Skeletal muscle tissue (tissue), 7 donors: ENCODE results near the gene KRTAP10-5.

- PRO-cap, 3 experiments = no peak in any of the 3 experiments
- RAMPAGE, long total RNA = no peak
- RRBS, 2 experiments = 76 to 78% methylated on average over 5 to 8 of the region's 10 CpGs
Measured at GRCh38 chr21:44330225-44330411, 9.1 kb downstream of the CFAP410 start.

DNA sequence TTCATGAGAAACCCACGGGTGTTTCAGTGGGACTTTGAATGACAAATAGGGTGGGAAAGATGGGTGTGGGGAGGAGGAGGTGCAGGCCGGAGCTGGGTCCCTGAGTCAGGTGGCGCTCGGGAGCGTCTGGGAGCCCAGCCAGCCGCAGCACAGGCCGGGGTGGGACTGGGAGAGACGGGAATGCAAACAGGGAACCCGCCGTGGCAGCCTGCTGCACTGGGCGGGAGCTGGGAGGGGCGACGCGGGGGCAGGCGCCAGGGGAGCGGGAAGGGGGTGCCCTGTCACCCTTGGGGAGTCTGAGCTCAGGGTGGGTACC is 16.9 kb upstream of the LRRC3 start:
- PRO-cap, 3 experiments = no peak in any of the 3 experiments
- RAMPAGE, long total RNA = no peak
- RRBS, 2 experiments = 11 to 12% methylated on average over 6 of the region's 16 CpGs

GRCh38 chr21:44484824-44485986 is 29.9 kb downstream of the LRRC3 start:
- PRO-cap, 3 experiments = no peak in any of the 3 experiments
- RAMPAGE, long total RNA = no peak
- RRBS, 2 experiments = 49 to 62% methylated on average over 5 of the region's 63 CpGs

GRCh38 chr21:44517128-44517789 is 22.7 kb downstream of the KRTAP10-1 start:
- PRO-cap, 3 experiments = no peak in any of the 3 experiments
- RAMPAGE, long total RNA = no peak
- RRBS, 2 experiments = no CpG with 5 or more reads among the region's 9 CpGs

DNA sequence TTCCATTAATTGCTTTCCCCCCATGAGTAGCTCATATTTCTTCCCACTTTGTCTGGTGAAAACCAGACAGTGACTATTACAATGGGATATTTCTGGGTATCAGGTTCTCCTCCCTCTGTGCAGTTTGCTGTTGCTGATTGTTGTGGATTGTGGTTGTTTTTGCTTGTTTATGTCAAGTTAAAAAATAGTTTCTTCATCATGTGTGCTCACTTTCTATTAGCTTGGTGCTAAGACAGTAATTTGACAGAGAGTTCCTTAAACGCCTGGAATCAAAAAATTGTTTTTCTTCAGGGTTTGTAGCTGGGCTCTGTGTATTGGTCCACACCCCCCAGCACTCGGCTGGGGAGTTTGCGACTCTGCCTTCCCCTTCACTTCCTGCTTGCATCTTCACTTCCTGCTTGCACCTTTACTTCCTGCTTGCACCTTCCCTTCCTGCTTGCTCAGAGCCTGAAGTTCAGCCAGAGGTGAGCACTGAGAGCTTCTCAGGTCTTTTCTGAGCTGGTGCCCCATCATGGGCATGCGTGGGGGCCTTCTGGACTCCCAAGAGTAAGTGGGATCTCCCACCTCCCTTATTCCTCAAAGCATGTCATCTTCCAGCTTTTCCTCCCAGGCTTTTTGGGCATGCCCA is 3.8 kb downstream of the KRTAP10-2 start:
- PRO-cap, 3 experiments = no peak in any of the 3 experiments
- RAMPAGE, long total RNA = no peak
- RRBS, 2 experiments = no CpG with 5 or more reads among the region's 4 CpGs

DNA sequence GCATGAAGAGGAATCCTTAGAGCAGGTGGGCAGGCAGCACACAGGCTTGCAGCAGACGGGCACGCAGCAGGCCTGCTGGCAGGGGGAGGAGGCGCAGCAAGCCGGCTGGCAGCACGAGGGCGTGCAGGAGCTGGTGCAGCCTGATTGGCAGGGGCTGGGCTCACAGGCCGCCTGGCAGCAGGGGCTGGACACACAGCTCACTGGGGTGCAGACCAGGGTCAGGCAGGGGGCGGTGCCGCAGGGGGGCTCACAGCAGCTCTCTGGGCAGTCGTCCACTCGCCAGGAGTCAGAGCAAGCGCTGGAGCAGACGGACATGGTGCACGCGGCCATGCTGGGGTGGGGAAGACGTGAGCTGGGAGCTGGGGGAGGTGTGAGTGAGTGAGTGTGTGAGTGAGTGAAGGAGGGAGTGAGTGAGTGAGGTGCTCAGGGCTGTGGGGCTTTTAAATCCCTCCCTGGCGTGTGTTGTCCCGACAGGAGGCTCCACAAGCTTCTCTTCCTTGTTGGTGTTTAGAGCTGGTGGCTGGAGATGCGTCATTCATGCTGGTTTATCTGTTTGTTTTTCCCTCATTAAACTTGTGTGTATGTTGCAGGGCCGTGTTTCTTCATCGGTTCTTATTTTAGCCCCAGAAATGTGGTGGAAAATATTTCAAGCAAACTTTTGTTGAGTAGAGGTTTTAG is at the start of gene KRTAP10-5:
Gene KRTAP10-5 (minus strand): TSS at position 356 of the 678 bp plus-strand sequence.
- PRO-cap, 3 experiments = no peak in any of the 3 experiments
- RAMPAGE, long total RNA = no peak
- RRBS, 2 experiments = no CpG with 5 or more reads among the region's 21 CpGs

DNA sequence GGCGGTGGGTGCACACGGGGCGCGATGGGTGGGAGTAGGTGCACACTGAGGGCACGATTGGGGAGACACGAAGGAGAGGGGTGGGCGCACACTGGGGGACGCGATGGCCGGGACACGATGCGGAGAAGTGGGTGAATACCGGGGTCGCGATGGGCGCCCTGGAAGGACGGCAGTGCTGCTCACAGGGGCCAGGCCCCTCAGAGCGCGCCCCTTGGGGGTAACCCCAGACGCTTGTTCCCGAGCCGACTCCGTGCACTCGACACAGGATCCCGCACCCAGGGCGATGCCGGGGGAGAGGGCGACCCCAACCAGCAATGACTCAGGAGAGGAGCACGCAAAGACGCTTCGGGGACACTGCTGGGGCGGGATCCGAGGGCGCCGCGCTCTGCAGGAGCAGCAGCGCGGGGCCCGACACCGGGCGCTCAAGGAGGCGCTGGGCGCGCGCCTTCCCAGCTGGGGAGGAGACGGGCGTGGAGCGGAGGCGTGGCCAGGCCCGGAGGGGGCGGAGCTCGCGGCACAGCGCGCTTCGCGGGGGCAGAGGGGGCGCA is 546 bp downstream of the SUMO3 start:
- PRO-cap, 3 experiments = peak in 1 of 3 experiments; most common minus-strand start position 387 of the sequence (in 1)
- RAMPAGE, long total RNA = no peak
- RRBS, 2 experiments = 9 to 13% methylated on average over 19 to 23 of the region's 58 CpGs

- PRO-cap, 3 experiments = peak in 1 of 3 experiments; most common plus-strand start chr21:44855789 (in 1); most common minus-strand start chr21:44855858 (in 1)
- RAMPAGE, long total RNA = no peak
- RRBS, 2 experiments = no CpG with 5 or more reads among the region's 40 CpGs
Measured at GRCh38 chr21:44855512-44856859, 17.5 kb downstream of the PTTG1IP start.

DNA sequence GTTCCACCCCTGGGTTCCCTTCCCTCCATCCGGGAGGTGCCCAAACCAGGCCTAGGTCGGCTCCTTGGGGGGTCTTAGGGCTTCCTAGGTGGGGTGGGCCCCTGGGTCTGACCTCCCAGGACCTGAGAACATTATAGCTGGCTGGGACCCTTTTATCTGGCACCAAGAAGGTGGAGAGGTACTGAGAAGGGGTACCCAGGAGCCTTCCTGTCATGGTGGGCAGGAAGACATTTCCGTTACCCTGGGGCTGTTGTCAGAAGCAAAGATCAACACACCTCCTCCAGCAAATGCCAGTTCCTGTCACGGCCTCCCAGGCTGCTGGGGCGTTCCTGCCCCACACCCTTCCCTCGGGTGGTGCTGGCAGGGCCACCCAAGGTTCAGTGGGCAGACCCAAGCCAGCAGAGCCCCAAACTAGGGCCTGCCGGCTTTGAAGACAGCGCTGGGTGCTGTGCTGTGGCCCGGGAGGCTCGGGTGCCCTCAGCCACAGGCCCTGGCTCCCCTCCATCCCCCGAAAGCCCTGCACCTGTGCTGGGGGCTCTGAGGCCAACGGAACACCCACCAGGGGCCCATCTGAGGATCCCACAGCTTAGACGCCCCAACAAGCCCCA is 8.8 kb downstream of the ITGB2 start:
- PRO-cap, 3 experiments = no peak in any of the 3 experiments
- RAMPAGE, long total RNA = no peak
- RRBS, 2 experiments = 36 to 45% methylated on average over 1 of the region's 13 CpGs

- PRO-cap, 3 experiments = no peak in any of the 3 experiments
- RAMPAGE, long total RNA = no peak
- RRBS, 2 experiments = 5 to 15% methylated on average over 1 to 3 of the region's 12 CpGs
Measured at GRCh38 chr21:44928037-44928572, 7.4 kb upstream of the ITGB2 start.

DNA sequence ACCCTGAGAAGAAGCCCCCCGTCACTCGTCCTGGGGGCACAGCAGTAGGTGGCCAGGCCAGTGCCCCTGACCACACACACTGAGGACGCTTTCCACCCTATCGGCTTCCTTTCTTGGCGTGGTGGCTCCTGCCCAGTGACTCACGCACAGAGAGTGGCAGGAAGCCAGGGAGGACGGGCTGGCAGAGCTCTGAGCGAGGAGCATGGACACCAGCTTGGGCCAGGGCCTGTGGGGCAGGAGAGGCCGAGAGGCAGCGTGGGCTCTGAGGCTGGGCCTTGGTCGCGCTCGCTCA is 61.1 kb downstream of the SLX9 start:
- PRO-cap, 3 experiments = no peak in any of the 3 experiments
- RAMPAGE, long total RNA = no peak
- RRBS, 2 experiments = no CpG with 5 or more reads among the region's 13 CpGs

- PRO-cap, 3 experiments = no peak in any of the 3 experiments
- RAMPAGE, long total RNA = no peak
- RRBS, 2 experiments = 93 to 100% methylated on average over 5 of the region's 17 CpGs
Measured at GRCh38 chr21:45021703-45022118, 52.7 kb upstream of the ADARB1 start.

- PRO-cap, 3 experiments = no peak in any of the 3 experiments
- RAMPAGE, long total RNA = no peak
- RRBS, 2 experiments = no CpG with 5 or more reads among the region's 12 CpGs
Measured at GRCh38 chr21:45067689-45068188, 6.6 kb upstream of the ADARB1 start.

DNA sequence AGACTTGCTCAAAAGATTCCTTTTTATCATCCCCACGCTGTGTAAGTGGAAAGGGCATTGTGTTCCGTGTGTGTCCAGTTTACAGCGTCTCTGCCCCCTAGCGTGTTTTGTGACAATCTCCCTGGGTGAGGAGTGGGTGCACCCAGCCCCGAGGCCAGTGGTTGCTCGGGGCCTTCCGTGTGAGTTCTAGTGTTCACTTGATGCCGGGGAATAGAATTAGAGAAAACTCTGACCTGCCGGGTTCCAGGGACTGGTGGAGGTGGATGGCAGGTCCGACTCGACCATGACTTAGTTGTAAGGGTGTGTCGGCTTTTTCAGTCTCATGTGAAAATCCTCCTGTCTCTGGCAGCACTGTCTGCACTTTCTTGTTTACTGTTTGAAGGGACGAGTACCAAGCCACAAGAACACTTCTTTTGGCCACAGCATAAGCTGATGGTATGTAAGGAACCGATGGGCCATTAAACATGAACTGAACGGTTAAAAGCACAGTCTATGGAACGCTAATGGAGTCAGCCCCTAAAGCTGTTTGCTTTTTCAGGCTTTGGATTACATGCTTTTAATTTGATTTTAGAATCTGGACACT is 61.8 kb downstream of the POFUT2 start:
- PRO-cap, 3 experiments = no peak in any of the 3 experiments
- RAMPAGE, long total RNA = no peak
- RRBS, 2 experiments = no CpG with 5 or more reads among the region's 16 CpGs

DNA sequence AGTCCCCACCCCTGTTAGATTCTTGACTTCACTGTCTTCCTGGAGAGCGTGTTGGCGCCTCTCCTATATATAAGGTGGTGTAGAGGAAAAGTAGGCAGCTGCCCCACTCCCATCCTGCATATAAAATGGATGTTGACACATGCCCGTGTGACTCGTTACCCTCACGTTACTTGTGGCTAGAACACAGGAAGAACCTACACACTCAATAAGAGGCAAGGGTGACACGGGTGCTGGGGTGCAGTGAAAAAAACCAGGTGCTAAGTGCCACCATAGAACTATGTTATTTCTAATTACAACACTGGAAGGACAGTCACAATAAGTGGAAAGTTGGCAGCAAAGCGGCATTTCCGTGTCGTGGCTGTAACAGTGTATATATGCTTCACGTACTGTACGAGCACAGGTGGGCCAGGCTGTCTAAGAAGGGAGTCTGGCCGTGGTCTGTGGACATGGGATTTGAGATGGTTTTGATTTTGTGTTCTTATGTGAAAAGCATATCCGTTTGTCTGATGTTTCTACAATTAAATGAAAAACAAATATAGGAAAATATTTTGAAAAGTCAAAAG is 60.8 kb downstream of the POFUT2 start:
- PRO-cap, 3 experiments = no peak in any of the 3 experiments
- RAMPAGE, long total RNA = no peak
- RRBS, 2 experiments = no CpG with 5 or more reads among the region's 13 CpGs

GRCh38 chr21:45324657-45325168 is 37.0 kb upstream of the POFUT2 start:
- PRO-cap, 3 experiments = no peak in any of the 3 experiments
- RAMPAGE, long total RNA = no peak
- RRBS, 2 experiments = 66 to 85% methylated on average over 5 of the region's 19 CpGs

- PRO-cap, 3 experiments = peak in 3 of 3 experiments; most common plus-strand start chr21:45364355 (in 2)
- RAMPAGE, long total RNA = no peak
- RRBS, 2 experiments = 8% methylated on average over 10 of the region's 35 CpGs
Measured at GRCh38 chr21:45364135-45365056, 40.6 kb upstream of the COL18A1 start.

- PRO-cap, 3 experiments = no peak in any of the 3 experiments
- RAMPAGE, long total RNA = no peak
- RRBS, 2 experiments = 27 to 37% methylated on average over 2 to 4 of the region's 31 CpGs
Measured at GRCh38 chr21:45386549-45387543, 18.1 kb upstream of the COL18A1 start.

- PRO-cap, 3 experiments = peak in 1 of 3 experiments; most common plus-strand start chr21:45404193 (in 1)
- RAMPAGE, long total RNA = no peak
- RRBS, 2 experiments = 7% methylated on average over 2 of the region's 23 CpGs; no CpG with 5 or more reads in 1 of the 2 experiments
Measured at GRCh38 chr21:45403830-45404548, 976 bp upstream of the COL18A1 start.

GRCh38 chr21:45448577-45449126 is 43.7 kb downstream of the COL18A1 start:
- PRO-cap, 3 experiments = no peak in any of the 3 experiments
- RAMPAGE, long total RNA = no peak
- RRBS, 2 experiments = no CpG with 5 or more reads among the region's 19 CpGs